ENCODE measurements around the genes ATP9A, TSHZ2 and MC3R.

- RRBS, result no CpG with 5 or more reads among the region's 28 CpGs
These were observed 88.8 kb upstream of the NFATC2 start for GRCh38 chr20:51630924-51632201.

GRCh38 chr20:51751979-51752888, 16.0 kb downstream of the ATP9A start:
- RRBS, result 66% methylated on average over 2 of the region's 14 CpGs

- RRBS, result 13% methylated on average over 38 of the region's 138 CpGs
These were observed at the start of gene ATP9A for GRCh38 chr20:51767802-51768765. Gene ATP9A, minus strand, starts transcription at chr20:51768390.

DNA sequence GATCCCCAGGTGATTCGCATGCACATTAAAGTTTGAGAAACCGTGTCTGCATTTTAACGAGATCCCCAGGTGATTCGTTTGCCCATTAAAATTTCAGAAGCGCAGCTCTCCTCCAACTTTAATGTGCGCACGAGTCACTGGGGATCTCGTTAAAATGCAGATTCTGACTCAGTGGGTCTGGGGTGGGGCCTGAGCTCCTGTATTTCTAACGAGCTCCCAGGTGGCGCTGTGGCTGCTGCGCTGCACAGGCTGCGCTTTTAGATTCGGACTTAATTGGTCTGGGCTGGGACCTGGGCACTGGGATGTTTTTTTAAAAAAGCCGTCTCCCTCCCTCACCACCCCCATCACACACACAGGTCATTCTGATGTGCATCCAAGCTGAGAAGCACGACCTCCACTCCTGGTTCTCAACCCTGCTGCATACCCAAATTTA, 86.0 kb downstream of the ZFP64 start:
- RRBS, result no CpG with 5 or more reads among the region's 15 CpGs

DNA sequence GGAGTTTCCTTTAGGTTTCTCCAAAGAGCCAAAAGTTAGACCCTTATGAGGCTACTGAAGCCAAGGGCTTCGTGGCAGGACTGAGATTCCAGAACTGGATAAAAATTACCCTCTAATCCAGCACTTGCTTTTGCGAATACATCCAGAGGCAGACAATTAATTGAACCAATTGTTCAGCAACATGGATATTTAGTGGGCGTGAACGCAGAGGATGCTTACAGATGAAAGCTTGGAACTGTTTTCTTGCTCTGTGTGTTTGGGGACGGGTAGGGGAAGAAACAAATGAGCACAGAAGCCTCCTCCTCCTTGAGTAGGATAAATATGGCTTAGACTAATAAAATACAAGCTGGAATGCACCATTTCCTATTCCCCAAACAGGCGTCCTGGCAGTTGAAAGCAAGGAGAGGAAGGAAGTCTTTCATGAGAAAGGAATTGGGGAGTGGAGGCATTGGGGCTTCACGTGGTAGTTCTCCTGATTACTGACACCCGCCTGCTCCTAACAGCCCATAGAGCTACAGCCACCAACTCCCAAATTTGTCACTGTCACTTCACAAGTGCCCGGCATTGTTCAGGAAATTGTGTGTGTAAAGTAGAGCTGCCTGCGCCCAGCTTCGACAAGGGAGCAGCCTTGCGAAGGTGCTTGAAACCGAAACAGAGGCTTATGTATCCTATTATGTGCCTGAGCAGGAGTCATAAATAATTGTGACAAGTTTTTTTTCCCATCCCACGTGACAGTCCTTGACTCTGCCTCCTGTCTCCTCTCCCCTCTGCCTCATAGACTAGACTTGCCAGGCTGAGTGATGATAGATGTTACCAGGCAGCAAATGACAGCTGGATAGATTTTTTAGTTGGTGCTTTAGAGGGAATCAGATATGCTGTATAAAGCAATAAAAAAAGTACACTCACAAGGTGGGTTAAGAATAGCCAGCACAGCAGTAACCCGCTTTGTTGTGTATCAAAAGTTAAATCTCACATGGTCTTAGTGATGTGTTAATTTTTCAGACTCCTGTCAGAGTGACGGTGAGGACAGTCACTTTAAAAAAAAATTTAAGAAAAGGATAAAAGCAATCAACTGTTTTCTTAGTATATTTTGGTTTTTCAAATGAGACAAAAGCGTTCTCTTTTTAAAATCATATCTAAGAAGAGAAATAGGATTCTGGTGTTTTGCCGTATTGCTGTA, 301.7 kb upstream of the ZFP64 start:
- RRBS, result no CpG with 5 or more reads among the region's 18 CpGs

DNA sequence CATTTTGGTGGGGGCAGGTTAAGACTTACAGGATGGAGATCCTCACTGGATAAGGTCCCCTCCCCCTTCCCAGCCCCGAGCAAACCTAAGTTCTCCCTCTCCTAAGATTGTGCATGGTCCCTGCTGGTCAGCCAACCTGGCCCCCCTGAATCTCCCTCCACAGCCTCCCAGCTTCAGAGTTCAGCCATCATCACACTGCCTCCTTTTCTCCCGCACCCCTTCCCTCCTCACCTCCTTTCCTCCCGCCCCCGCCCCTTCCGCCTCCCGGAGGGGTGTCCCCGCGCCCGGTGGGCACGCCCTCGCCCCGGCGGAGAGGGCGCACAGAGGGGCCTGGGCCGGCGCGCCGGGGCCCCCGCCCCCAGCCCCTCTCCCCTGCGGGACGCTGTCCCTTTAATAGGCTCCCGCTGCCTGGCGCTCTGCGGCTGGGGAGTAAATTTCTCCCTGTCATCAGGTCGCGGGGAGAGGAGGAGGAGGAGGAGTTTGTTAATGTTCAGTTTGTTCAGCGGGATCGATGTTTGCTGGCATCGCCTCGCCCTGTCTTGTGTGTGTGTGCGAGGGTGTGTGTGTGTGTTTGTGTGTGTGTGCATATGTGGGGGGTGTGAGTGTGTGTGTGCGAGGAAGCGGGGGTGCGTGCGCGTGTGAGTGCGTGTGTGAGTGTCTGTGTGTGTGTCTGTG, at the start of gene TSHZ2:
TSHZ2 (plus strand) TSS at position 493 of the 675 bp plus-strand sequence.
- RRBS, result no CpG with 5 or more reads among the region's 37 CpGs

DNA sequence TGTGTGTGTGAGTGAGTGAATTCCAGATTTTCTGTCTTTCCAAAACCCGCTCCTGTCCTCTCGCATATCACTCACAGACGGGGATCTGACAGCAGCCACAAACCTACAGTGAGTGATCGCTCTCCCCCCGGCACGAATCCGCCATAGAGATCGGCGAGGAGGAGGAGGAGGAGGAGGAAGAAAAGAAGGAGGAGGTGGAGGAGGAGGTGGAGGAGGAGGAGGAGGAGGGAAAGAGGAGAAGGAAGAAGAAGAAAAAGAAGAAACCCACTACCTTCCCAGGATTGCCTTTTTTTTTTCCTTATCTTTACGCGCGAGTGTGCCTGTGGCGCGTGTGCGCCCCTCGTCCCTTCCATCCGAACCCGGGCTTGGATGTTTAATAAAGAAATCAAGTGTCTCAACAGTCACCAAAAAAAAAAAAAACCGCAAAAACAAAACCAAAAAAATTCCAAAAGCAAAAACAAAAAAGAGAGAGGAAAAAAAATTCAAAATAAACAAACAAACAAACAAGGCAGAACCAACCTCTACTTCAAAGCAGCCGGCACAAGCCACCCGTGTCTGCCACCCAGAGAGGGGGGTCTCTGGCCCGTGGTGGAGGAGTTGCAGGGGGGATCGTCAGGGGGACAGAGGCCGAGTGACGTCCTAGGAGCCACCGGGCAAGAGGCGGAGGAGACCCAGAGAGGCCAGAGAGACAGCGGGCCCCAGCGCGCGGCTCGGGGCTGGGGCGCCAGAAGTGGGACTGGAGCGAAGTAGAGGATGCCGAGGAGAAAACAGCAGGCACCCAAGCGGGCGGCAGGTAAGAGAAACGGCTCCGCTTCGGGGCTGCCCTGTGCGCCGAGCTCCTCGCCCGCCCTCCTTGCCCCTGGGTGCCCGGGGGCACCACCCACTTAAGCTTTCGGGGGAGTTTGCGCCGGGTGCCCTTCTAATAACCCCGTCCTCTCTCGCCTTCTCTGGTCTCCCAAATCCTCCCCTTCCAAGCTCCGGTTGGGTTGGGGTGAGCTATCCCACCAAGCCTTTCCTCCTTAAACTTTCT, 698 bp downstream of the TSHZ2 start:
- RRBS, result 3% methylated on average over 11 of the region's 51 CpGs

DNA sequence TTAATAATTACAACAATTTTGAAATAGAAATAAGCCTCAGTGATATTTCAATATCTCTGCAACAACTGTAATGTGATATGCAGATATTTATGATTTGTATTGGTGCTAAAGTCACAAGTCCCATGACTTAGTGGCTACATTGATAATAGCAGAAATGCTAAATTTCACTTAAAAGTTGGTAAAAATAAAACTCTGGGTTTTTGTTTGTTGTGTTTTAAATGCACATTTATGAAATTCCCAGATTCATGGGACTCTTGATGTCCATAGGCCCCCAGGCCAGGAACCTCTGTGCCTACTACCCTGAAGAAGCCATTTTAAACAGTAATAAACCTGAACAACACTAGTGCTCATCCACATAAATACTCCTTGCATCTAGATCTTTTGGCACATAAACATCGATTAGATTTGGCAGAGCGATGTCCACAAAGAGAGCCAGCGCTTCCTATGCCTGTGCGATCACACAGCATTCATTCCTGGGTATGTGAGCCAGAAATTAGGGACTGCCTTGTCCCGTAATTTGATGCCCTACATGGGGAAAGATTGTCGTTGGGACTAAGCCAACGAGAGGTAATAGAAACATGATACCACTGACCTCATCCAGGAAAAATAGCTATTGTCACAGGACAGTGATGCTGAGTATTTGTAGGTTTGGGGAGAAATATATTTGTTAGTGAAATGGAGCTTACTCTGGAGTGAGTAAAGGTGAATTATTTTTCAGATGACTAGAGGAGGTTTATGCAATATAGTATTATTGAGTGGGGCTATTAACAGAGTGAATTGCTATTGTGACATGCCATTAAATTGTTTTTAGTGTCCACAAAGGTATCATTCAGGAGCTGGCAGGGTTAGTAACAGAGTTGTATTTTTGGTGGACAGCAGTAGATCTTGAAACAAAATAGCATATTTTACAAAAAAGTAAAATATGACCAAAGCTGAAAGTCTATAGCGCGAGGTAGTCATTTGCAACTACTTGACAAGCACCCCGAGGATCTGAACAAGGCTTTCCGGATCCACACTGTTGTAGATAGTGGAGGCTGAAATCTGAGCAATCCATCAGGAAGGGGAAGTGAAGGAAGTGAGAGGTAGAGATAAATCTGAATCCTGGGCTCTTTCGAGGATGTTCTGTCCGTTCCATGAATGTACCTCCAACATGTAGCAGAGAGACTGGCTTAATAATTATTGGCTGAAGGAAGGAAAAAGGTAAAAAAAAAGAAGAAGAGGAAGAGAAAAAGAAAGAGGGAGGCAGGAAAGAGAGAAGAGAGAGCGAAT, 154.1 kb downstream of the TSHZ2 start:
- RRBS, result no CpG with 5 or more reads among the region's 14 CpGs

DNA sequence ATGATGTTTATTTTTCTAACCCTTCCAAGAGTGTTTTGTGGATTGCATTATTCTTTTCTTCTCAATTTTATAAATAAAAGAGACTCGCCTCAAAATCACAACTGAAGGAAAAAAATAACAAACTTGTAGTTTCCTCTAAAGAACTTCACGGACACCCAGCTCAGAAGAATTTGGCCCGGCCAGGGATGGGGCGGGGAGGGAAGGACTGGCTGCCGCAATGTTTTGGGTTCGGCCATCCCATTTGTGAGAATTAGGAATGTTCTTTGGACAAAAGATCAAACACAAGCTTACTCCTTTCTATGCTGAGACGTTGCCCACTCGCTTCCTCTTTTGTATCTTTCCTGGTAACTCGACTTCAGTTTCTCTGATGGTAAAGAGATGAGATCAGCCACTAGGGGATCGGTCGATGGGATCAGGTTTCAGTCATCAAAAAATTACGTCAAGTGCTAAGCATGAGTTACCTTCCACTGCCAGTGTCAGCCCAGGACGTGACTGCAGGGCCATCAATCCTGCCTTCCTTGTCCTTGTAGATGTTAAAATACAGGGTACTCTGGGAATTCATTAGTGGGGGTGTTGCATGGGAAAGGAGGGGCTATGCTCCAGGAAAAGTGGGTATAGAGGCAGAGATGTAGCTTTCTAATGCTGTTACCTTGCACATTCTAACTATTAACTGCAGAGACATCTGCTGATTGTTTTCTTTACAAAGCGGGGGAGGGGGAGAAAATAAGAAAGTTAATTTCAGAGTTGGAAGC, 190.1 kb downstream of the TSHZ2 start:
- RRBS, result no CpG with 5 or more reads among the region's 14 CpGs

DNA sequence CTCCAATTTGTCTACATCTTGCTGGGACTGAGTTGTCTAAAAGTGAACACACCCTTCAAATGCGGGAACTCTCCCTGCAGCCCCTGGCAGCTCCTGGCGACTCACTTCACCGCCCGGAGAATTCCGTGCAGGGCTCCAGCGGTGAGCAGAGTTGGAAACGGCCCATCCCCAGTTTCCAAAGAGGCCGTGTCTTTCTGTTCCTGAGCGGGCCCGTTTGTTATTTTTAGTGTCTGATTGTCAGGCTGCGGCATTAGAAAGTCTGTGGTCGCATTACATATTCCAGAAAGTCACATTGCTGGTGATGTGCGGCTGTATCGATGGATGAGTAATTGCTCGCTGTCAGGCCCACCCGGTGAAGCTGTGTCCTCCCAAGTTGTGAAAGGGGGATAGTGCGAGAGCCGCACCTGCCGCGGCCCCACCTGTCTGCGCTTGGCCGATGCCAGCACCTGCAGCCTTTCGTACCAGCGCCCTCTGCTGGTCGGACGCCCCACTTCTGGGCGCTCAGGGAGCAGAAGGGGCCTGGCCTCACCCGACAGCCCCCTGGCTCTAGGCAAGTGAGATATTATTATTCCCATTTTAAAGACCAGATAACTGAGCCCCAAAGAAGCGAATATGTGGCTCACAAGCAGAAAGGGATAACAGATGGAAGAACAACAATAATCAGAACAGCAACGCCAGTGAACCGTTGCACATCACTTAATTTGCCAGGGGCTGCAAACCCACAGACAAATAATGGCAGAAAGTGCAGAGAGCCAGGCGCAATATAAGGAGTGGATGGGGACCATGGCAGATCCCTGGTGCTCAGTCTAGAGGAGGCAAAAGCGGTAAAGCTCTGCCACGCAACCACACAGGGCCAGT, 244.9 kb downstream of the TSHZ2 start:
- RRBS, result no CpG with 5 or more reads among the region's 34 CpGs

DNA sequence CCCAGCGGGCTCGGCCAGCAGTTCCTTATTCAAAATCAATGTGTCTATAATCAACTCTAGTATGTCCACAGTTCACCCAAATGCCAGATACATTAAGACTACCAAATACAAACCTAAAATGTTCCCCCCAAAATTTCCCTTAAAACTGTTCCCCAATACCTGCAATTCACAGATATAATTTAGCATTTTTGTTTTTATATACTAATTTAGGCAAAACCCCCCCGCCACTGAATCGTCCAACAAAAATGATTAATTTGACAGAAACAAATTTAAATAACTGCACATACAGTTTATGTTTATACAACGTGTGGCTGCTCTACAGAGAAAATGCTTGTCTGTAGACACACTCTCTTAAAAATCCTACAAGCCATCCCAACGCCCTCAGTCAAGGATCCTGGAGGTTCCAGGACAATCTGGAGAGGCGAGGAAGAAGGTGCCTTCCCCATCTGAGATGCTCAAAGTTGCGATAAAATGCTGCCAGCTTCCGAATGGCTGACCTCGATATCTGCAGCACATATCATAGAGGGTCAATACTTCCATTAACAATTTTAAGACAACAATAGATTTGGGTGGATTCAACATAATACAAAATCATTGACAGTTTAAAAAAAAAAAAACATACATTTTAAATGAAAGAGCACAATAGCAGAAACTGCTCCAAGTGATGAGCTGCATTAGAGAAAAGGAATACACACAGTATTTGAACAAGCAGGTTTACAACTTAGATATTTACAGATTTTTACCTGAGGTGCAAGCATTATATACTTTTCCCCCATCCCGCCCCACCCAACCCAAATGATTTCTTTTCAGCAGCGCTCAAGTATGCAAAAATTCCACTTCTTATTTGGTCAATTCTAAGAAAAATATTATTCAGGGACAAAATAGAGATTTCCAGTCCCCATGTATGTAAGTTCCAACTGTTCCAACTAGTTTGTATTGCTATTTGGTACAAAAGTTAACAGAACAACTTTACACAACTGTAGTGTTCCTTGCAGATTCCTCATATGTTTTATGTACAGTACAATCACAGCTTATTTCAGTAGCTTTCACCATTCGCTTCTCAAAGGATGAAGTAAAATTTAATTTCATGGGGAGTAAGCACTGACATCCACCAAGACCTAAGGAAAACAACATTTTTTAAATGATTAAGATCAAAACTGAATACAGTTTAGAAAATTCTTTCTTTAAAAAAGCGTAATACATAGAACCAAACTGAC, 25.1 kb downstream of the ZNF217 start:
- RRBS, result no CpG with 5 or more reads among the region's 14 CpGs

DNA sequence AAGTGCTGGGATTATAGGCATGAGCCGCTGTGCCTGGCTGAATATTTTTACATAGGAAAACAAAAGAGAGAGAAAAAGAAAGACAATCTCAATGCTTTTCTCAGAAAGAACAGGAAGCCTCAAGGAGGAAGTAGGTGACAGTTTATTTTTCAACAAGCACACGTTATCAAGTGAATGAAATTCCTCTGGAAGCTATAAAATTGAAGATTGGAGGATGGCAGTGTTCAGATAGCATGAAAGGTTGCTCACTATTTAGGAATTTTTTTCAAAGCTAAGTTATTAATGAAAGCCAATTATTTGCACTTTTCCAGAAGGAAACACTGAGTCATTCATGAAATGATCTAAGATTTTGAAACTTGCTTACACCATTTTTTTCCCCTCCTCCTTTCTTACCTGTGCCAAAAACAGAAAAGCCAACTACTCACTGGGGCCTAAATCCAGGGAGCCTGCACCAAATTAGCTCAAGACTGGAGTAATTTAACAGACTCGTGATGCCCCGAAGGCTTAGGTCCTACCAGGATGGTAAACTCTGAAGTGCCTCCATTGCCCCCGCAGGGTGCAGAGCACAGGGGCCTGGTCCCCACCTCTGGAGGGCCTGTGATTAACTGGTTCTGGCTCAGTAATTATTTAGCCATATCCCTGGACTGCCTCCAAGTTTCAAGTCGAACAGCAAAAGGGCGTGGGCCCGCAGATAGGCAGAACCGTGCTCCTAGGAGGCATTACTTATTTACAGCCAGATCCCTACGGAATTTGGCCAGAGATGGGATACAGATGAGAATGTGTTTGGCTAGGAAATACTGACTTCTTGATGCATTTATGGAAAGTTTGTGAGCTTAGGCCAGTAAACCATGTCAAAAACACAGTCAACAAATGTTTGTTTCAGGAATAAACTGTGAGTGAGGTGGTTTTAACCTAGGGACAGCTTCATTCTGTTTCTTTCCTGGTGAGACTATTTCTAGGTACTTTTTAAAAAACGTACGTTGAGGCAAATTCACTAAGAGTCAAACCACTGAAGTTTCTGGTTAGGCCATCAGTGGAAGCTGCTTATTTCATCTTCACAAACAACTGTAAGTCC, 28.1 kb upstream of the ZNF217 start:
- RRBS, result no CpG with 5 or more reads among the region's 12 CpGs

DNA sequence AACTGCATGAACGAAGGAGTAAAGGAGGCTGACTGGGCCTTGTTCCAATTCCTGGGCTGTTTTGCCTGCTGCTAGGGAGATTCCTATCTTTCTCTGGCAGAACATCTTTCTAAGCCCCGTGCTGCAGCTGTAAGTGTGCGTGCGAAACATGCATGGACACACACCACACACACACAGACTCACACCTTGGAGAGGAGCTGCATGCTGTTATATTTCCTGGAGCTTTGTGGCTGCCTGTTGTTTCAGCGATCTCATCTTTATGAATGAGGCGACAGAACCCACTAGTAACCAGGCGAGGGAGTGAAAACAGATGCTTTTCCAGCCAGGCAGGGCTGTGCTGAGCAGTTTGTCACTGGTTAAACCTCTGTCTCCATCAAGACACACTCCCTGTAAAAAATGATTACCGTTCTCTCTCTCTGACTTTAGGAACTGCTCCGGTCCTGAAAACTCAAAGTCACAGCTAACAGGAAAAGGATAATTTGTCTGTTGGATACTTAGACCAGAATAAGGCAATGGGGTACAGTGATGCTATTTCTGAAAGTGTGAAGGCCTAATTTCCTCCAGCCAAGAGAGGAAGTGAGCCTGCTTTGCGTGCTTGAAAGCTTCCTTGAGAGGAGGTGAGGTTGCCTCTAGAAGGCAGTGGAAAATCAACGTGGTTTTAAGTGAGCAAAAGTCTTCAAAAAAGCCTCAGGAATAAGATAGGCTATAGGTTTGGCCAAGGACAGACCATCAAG, 157.5 kb upstream of the ZNF217 start:
- RRBS, result no CpG with 5 or more reads among the region's 11 CpGs

- RRBS, result no CpG with 5 or more reads among the region's 8 CpGs
These were observed 197.3 kb upstream of the ZNF217 start for GRCh38 chr20:53790846-53791410.

GRCh38 chr20:53857724-53858328, 212.6 kb downstream of the BCAS1 start:
- RRBS, result no CpG with 5 or more reads among the region's 7 CpGs

DNA sequence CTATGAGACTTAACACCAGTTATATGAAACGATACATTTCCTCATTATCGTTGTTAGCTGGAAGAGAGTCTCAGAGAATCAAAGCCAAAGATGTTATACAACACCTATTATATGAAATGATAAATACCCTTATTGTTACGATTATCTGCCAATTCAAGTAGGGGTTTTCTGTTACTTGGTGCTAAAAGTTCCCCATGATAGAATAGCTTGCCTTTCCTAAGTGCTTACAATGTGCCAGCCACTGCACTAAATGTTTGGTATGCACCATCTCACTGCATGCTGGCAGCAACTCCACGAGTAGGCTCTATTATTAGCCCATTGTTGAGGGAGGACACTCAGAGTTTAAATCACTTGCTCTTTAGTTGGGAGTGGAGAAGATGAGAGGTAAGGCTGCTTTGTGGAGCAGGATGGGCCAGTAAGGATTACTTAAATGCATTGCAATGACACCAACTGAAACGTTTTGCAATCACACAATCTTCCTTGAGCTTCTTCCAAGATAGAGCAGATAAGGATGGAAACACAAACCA, 131.0 kb downstream of the BCAS1 start:
- RRBS, result no CpG with 5 or more reads among the region's 5 CpGs

DNA sequence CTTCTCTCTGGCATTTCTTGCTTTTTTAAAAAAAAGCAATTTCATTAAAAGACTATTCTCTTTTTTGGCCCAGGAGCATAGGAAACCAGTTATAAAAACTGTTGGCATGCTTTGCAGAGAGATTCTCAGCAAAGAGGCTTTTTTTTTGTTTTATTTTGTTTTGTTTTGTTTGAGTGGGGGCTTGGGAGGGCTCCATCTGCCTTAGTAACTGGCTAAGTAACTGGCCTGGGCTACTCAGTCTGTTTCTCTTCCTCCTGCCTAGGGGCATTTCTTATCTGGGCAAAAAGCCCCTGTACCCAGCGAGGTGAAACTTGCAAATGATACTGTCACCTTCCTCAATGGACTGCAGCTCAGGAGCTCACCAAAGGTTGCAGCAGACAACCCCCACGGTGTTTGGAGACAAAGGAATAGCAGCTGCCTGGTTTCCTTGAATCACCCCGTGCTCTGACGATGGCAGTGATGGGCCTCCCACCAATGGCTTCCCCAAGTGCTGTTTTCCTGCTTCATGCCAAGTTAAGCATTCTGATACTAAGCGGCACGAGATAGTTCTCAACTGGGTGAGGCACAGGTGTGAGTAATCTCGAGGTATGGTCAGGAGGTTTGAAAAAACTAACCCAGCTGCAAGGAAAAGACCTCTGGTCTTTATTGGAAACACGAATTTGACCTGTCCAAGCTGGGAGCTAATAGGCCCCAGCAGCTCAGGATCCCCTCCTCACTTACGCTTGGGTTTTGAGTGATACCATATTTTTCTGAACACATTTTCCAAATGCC, 128.3 kb downstream of the BCAS1 start:
- RRBS, result no CpG with 5 or more reads among the region's 9 CpGs

DNA sequence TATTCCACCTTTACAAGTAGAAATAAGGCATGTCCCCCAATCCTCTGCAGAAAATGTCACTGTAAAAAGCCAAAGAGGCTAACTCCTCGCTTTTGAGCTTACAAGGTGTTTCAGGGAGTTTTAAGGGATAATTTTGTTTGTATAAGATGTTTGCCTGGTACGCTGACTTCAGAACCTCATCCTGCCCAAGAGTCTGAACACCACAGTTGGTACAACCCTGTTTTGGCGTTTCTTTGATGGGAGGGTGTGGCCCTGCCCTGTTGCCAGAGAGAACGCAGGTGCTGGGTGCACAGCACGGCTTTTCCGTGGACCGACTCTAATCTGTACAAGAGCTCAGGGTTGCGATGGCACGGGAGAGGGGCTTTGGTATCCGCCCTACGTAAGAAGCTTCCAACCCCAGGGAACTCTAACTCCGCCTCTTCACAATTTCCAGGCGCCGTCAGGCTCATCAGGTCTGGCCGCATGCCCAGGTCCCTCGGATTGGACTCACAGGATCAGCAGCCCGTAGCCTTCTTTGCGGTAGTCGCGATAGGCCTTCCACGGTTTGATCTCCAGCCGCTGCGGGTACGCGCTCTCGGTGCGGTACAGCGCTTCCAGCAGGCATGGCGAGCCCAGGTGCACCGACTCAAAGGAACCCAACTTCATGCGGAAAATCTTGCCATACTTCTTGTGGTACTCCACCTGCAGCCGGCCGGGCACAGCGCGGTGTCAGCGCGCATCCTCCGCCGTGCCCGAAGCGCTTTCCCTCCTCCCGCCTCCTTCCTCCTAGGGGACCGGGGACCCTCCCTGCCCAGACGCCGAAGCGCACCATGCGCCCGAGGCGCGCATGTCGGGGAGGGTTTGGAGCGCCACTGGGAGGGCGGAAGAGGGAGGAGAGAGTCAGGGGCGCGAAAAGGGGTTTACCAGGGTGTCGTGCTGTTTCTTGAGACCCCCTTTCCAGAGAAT, 1.1 kb downstream of the CYP24A1 start:
- RRBS, result 3% methylated on average over 9 of the region's 56 CpGs

- RRBS, result no CpG with 5 or more reads among the region's 6 CpGs
These were observed at the start of gene MC3R for GRCh38 chr20:56248549-56248934. Gene MC3R, plus strand, starts transcription at chr20:56248732.

DNA sequence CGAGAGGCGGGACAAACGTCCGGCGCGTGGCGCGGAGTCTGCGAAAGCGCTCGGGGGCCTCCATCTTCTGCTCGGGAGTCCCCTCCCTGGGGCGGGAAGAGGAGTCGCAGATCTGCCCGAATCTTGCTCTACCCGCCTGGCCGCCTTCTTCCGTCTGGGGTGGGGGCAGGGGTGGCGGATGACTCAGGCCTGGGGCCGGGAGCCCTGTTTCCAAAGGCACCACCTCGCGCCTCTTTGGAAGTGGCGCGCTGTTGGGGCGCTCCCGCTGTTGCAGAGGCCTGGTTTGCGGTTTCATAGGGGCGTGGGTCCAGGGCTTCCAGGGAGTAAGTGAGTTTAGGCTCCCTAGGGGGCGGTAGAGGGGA, 2.8 kb upstream of the TFAP2C start:
- RRBS, result no CpG with 5 or more reads among the region's 29 CpGs